Left colon (tissue), 1 donor: ENCODE measurements around the gene MR1.

DNA sequence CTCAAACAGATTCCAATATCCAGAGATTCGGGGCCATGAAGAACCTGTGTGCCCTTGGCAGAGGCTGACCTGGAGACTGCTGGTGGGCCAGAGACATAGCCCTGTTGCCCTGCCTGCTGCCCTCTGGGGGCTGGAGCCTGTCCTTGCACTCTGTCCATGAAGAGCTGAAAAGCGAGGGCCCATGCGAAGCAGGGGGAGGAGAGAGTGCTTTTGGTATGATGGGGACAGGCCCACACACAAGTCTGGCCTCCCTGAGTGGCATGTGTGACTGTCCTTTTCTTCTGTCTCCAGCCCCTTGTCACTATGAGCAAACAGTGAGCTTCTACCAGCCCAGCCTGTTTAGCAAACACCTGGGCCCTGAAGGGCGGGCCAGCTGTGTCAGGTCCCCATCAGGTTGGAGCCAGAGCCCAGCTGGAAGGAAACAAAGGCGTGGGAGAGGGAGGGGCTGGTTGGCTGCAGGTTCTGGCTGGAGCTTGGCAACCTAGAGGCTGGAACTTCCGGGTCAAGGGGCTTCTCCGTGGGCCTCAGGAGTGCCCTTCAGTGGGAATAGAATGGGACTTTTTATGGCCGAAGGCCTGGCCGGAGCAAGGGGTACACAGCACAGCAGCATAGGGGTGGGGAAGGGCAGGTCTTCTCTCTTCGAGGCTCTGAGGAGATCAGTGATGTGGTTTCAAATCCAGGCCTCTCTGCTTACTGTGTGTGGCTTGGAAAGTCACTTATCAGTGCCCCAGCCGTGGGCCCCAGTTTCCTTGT, 14.3 kb downstream of the QSOX1 start:
- PRO-cap: bidirectional peak, plus-strand start at position 207 of the sequence, minus-strand start at position 78 of the sequence

DNA sequence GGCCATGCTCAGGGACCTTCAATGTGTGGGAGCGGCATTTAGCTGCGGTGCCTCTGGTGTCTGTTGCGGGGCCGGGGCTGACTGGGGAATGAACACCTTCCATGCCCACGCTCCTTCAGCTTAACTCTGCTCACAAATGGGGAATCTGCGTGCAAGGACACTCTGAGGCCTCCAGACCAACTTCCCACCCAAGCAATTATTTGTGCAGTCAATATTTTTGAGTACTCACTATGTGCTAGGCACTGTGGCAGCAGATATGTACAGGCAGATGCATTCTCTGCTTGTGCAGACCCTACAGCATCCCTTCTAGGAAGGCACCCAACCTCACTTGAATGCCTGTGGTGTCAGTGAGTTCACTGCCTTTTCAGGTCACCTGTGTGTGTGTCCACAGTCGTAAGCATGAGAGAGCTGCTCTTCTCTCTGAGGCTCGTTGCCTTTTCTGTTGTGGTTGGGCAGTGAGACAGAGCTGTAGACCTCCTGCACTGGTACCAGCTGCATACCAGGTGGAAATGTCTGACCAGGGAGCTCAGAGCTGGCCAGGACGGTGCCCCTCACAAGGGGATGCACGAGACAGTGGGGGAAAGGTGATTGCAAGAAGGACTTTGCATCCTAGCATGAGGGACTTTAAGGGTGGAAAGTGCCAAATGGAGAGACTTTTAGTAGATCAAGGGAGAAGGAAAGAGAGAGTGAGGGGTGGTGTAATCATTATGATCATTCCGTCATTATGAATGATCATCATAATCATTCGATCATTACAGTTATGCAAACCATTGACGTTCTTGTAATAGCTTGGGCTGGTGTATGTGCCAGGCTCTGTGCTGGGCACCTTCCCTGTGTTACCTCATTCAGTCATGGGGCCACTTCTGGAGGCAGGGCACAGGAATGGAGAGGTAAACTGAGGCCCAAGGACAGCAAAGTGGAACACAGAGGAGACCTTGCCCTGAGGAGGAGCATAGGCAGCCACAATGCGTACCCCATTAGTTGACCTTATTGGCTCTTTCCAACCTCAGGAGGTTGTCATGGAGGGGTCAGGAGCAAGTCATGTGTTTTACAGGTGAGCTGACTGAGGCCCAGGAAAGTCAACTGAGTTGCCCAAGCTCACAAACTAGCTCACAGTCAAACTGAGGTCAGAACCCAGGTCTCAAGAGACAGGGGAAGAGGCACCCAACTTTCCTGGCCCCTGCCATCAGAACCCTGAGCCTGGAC, 29.9 kb downstream of the QSOX1 start:
- PRO-cap: no peak

DNA sequence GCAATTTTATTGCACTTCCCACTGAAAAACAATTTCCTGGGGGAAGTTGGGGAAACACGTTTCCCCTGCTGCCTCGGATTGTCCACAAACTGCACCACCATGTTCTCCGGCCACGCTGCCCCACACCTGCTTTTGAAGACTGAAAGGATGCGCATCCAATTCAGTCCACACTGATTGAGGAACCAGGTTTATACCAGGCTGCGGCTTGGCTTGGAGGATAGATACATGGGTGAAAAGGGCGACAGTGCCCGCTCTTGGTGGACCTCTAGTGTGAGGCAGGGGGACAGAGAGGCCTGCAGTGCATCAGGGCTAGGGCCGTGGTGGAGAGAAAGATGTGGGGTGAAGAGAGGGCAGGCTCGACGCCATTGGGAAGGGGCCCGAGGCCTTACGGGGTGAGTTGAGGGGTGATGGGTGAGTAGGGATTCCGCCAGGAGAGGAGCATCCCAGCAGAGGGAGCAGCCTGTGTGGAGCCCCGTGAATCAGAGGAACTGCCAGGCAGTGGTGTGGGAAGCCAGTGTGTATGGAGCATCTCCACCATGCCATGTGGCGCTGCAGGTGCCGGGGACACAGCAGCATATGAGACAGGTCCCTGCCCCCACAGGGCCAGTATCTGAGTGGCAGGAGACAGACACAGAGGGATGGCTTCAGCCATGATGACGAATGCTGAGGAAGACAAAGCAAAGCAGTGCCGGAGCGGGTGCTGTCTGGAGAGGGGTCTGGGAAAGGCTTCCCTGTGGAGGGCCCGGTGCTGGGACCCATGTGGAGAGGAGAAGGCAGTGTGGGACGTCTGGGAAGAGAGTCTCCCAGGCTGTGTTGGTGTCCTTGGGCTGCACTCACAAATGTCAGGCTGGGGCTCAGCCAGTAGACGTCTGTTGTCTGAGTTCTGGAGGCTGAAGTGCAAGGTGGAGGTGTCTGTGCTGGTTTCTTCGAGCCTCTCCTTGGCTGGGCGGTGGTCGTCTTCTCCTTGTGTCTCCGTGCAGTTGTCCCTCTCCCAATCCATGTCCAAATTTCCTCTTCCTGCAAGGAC, 36.6 kb downstream of the QSOX1 start:
- PRO-cap: no peak

- PRO-cap: no peak
These were observed 1.2 kb downstream of the LHX4 start for GRCh38 chr1:180230993-180232015.

DNA sequence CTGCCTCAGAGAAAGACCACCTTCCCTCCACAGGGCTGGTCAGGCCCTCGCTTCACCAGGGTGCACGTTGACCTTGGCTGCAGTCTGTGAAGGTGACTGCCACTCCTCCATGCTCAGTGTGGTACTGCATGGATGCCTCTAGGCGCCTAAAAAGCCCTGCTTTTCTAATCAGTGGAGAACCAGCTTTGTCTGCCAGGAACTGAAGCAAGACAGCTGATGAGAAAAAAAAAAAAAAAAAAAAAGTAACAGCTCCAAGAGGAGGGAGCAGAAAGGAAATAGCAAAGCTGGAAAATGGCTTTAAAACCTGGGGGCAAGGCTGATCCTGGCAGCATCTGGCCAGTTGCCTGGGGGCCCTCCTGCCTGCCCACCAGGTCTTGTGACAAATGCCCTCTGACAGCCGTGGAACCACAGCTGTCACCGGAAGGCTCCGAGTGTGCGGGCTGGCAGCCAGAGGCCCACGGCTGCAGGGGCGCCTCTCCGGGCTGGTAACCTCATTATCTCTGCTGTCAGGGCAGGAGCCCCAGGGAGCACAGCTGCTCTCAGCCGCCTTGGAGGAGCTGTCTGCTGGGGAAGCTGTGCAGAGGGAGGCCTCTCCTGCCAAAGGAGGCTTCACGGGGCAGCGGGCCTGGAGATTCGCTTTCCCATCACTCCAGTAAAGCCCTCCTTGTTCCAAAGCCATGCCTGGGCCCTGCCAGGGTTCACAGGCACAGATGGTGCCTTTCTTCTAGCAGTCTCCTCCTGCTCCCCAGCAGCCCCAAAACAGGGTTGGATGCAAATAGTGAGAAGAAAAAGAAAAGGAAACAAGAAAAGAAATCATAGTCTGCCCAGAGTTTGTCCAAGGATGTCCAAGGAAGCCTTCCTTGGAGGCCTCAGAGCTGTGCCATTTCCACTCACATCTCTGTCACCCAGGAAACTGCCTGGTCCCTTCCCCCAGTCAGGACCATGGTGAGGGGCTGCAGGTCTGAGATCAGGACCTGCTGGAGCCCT, 13.8 kb downstream of the KIAA1614 start:
- PRO-cap: no peak

DNA sequence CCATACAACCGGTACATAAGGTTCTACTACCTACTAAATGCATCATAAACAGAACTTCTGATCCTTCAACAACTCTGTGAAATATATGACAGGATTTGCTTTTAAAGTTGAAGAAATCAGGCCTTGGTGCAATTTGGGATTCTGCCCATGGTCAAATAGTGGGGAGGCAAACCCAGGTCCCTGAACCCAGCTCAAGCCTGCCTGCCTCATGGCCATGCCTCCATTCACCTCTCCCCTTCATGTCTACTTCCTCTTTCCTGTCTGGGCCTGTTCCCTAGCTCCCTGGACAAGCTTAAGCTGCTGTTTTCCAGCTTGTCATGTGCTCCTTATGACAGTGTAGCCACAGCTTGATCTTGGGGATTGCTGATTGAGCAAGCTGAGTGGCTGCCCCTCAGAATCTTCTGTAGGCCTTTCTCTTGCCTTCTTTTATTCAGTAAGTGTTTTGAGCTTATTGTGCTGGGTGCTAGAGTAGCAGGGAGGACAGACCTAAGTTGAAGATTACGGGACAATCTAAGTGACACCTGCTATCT, 686 bp upstream of the MR1 start:
- PRO-cap: bidirectional peak, plus-strand start at position 366 of the sequence, minus-strand start at position 232 of the sequence

DNA sequence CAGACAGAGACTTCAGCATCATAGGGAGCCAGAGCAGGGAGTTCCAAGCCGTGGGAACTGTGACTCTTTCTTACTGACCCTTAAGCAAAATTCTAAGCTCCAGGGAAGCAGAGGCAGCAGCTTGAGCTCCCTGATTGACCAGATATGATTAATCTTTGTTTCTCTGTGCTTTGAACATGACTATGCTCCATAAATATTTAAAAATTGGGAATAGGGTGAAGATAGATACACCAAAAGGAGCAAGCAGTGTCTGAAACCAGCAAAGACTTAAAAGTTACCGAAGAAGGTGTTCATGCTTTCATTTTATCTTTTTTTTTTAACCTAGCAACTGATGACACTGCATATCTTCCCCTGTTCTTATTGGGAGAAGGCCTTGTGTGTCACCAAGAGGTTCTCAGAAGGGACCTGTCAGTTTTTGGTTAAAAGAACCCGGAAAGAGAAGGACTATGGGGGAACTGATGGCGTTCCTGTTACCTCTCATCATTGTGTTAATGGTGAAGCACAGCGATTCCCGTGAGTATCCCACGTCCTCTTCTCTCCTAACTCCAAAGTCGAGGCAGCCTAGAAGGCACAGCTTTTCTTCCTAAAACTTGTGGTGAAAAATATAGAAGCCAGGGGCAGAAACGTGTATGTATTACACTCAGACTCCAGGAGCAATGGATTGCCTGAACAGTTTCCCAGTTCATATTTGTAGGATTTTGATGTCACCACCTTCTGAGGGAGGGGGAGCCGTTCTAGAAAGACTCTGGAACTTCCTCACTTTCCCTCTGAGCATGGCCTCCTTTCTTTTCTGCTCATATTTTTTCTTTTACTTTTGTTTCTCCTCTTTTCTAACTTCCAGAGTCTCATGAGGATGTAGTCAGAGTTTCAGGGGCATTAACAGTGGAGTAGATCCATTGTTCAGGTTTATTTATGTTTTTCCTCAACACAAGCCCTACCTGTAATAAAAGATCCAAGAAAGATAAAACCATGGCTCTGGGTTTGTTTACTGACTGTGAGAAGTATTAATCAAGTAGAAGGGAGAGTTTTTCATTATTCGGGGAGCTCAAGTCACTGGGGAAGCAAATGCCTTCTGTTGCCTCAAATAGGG, at the start of gene MR1:
TSS of gene MR1 (plus strand) at position 422 of the 1,090 bp plus-strand sequence.
- PRO-cap: unidirectional peak, plus-strand start at position 434 of the sequence

GRCh38 chr1:181099069-181100149, 10.9 kb downstream of the IER5 start:
- PRO-cap: no peak

DNA sequence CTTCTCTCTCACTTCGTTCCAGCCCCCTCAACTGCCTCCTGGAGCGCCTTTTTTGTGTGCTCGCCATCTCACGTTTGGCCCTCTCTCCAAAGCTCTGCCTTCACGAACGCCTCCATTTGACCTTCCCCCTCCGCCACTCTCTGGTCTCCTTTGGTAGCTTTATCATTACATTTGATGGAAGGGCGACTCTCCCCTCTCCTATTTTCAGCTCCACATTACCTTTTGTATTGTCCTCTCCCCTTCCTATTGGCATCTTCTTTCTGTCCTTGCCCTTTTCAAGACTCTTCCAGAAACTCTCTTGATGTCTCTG, 17.3 kb downstream of the IER5 start:
- PRO-cap: no peak

DNA sequence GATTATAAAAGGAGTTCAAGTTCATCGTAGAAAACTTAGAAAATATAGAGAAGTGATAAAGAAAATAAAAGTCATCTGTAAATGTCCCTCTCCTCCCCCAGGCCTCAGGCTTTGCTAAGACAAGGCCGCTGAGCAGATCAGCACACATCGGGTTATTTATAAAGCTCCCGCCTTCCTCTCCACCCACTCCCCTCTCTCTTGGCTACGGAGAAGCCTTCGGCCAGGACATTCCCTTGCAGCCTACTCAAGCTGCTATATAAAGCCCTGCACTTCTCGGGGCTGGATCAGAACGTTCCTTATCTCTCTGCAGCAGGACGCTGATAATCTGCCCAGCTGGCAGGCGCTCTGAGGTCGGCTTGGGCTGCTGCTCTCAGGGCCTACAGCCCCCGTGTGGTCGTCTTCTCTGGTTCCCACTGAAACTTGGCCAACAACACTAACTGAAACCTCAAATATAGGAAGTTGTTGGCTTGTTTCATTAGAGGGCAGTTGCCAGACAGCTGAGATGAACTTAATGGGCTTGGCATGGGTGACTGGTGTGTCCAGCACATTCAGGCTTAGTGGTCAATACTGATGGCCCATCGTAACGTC, 64.4 kb downstream of the IER5 start:
- PRO-cap: unidirectional peak, plus-strand start at position 287 of the sequence

GRCh38 chr1:181190051-181190272, 101.5 kb downstream of the IER5 start:
- PRO-cap: no peak

- PRO-cap: bidirectional peak, plus-strand start at chr1:182030019, minus-strand start at chr1:182029661
These were observed 31.9 kb downstream of the ZNF648 start for GRCh38 chr1:182029107-182030500.

DNA sequence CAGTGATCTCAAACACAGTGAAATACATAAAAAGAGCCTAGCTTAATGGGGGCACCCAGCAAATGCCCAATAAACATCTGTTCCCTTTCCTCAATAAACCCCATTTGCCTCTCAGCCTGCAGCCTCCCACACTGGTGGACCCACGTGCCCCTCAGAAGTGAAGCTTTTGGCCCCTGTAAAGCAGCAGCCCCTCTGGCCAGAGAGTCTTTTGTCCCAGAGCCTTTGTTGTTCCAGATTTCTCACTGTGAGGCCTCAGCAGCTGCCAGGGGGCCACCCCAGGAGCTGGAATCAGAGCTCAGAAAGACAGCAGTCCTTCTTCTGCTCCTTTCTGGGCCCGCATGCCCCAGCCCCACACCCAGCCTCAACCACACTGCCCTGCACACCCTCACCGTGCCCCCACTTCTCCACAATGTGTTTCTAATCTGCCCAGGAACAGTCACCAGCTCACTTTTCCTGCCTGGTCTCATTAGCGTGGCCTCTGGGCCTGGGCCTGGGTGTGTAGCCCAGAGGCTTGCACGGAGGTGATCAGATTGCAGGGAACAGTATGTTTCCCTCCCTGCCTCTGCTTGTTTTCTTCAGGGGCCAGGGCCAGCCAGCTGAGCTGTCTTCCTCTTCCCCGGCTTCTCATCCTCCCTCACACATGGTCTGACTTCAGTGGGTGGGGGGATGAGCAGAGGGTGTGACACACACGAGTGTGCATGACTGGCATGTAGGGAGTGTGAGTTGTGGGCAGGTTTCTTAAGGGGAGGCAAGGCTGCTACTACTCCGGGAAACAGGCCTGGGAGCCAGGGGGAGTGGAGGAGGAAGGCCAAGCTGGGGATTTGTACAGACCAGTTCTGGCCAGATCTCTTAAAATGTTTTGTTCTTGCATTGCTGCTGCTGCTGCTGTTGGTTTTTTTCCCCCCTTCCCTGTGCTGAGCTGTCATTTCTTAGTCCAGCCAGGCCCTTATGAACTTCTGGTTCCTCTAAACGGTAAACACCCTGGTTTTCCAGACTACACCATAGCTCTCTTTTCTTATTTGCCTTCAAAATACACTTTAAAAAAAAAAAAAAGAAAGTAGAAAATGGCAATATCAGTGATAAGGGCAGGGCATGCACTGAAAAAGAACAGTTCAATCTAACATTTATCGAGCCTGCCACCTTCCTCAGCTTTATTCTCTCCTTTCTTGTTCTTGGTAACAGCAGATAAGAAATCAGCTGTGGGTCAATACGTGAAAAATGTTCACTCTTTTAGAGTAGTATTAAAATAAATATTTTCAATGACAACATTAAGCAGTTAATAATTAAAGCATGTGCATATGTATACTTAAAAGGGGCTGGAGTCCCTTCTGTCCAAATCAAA, 82.7 kb upstream of the ZNF648 start:
- PRO-cap: bidirectional peak, plus-strand start at position 654 of the sequence, minus-strand start at position 626 of the sequence; unidirectional peak, minus-strand start at position 838 of the sequence

- PRO-cap: unidirectional peak, minus-strand start at chr1:182388397
These were observed 3.1 kb downstream of the GLUL start for GRCh38 chr1:182388169-182389287.

- PRO-cap: unidirectional peak, minus-strand start at chr1:182391081; bidirectional peak, plus-strand start at chr1:182391441, minus-strand start at chr1:182391324
These were observed 534 bp downstream of the GLUL start for GRCh38 chr1:182390890-182391621.

GRCh38 chr1:182585938-182586912, 2.8 kb downstream of the RNASEL start:
- PRO-cap: no peak

- PRO-cap: no peak
These were observed 28.4 kb upstream of the RGS16 start for GRCh38 chr1:182632509-182633060.

- PRO-cap: no peak
These were observed 37.8 kb upstream of the RGS8 start for GRCh38 chr1:182722214-182722500.

DNA sequence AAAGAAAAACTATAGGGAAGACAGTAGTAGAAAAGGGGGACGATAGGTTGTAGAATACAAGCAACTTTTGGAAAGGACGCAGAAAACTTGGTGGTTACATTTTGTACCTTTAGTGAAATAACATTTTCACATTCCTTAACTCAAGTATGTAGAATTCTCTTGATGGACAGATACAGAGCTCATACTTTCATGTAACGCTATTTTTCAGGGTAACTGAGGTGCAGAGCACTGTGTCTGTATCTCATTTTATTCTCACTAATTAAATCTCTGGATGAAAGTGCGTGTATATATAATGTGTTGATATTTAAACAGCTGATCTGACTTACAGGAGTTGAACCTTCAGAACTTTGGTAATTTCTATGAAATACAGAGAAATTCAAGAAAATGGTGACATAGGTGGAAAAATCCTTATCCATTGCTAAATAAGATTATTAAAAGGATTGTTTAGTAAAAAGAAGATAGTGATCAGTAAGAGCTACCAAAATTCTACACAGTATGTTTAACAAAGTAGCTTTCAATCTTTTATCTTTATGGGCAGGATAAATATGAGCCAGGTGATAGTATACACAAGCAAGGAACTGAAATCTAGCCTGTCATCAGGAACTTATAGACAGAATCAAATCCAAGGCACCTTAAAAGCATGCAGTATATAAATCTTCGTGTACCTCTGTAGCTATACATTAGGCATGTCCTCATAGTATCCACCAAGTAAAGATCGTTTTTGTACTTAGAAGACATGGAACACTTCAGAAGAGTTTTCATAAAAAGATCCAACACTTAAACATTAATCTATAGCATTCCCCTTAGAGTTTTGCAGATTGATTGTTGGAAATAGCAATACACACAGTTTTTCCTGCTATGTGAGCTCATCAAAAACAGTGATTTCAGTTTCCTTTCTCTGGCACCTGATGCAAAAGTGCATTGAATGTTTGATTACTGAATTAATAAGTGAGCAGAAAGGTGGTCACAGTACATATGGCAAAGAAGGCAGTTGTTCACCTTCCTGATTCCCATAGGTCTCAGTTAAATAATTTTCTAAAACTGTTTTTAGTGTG, 26.3 kb downstream of the DHX9 start:
- PRO-cap: no peak

DNA sequence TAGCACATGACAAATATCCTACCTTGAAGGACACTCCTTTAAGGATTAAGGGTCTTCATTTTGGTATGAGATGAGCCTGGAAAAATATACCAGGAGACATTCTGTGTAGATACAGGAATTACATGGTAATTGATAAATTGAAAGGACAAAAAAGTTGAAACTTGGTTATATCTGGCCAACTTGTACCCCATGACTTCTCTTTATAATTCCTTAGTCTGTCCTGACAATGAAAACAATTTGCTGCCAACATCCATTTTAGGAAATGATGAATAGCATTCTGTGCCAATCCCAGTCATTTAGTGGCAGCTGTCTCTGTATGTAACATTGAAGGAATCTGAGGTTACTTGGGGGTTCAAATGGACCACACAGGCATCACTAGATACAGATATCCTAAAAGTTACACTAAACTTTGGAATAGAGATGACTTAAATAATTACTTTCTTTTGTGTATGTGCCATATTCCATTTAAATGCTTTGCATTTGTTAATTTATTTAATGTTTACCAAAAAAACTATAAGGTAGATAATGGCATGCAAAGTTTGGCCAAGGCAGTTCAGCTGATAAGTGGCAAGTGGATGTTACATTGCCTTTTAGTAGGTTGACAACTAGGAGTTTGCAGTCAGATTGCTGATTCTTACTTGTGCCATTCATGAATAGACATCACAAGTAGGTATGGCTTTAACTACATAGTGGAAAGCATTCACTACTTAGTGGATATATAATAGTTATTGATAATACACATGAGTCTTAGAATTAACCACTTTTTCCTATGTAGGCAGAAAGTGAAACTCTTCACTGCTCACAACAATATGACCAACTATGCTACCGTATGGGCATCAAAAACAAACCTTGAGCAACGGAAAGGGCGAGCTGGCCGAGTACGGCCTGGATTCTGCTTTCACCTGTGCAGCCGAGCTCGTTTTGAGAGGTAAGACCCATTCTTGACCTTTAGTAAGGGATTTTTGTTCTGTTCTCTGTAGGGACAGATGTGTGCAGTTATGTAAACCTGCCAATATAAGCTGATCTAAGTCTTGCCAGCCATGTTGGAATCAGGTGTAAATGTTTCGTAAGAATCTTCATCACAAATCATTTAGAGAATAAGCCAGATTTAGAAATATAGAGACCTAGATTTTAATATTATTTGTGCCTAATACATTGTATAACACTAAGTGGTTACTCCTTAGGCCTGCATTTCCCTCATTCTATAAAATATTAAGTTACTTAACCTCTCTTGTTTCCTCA, 38.5 kb downstream of the DHX9 start:
- PRO-cap: no peak